ENCODE measurements around the genes NCAPH2 and ARSA.

- RRBS, result no CpG with 5 or more reads among the region's 23 CpGs
Observed at GRCh38 chr22:50111942-50112784, 22.4 kb downstream of the MOV10L1 start.

- RRBS, result 35% methylated on average over 27 of the region's 81 CpGs
Observed at GRCh38 chr22:50184442-50185342, 1.0 kb upstream of the TRABD start.

DNA sequence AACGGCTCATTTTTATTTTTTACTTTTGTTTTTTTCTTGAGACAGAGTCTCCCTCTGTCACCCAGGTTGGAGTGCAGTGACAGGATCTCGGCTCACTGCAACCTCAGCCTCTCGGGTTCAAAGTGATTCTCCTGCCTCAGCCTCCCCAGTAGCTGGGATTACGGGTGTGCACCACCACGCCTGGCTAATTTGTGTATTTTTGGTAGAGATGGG lies 5.9 kb downstream of the TRABD start:
- RRBS, result no CpG with 5 or more reads among the region's 5 CpGs

DNA sequence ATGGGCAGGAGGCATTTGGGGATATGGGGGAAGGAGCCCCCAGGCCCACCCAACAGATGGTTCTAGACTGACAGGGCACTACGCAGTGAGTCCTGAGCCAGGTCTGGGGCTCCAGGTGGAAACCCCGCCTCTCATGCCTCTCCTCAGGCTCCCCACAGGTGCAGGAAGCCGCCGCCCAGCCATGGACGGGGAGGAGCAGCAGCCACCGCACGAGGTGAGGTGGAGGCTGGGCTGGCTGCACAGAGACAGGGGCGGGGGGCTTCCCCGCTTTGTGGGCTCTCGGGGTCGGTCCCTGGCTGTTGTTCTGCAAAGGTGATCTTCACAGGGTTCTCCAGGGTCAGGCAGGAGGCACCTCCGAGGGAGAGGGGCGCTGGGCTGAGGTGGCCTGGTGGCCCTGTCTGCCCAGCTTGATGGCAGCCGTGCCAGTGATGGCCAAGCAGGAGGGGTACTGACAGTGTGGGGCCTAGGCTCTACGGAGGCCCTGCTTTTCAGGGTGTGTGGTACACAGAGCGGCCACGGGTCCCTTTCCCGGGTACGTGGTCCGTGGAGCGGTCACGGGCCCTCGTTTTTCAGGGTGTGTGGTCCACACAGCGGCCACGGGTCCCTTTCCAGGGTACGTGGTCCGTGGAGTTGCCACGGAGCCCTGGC lies 7.3 kb downstream of the TRABD start:
- RRBS, result no CpG with 5 or more reads among the region's 28 CpGs

DNA sequence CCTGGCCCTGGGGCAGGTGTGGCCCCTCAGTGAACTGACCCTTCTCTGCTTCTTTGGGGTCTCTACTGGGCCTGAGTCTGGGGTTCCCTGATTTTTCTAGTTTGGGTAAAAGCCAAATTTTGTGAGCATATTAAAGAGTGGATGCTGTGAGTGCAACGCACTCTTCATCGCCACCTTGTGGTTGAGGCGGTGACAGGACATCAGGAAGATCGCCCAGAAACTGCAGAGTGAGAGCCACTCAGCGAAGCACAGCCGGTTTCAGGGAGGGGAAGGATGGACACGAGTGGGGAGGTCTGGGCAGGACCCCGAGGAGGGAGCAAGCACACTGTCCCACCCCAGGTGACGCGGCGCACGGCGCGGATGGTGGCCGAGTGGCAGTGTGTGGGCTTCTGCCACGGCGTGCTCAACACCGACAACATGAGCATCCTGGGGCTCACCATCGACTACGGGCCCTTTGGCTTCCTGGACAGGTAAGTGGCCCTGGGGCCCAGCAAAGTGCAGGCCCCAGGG lies 9.1 kb downstream of the SELENOO start:
- RRBS, result no CpG with 5 or more reads among the region's 20 CpGs

- RRBS, result 53% methylated on average over 9 of the region's 28 CpGs
Observed at GRCh38 chr22:50247640-50248425, 3.0 kb upstream of the TUBGCP6 start.

DNA sequence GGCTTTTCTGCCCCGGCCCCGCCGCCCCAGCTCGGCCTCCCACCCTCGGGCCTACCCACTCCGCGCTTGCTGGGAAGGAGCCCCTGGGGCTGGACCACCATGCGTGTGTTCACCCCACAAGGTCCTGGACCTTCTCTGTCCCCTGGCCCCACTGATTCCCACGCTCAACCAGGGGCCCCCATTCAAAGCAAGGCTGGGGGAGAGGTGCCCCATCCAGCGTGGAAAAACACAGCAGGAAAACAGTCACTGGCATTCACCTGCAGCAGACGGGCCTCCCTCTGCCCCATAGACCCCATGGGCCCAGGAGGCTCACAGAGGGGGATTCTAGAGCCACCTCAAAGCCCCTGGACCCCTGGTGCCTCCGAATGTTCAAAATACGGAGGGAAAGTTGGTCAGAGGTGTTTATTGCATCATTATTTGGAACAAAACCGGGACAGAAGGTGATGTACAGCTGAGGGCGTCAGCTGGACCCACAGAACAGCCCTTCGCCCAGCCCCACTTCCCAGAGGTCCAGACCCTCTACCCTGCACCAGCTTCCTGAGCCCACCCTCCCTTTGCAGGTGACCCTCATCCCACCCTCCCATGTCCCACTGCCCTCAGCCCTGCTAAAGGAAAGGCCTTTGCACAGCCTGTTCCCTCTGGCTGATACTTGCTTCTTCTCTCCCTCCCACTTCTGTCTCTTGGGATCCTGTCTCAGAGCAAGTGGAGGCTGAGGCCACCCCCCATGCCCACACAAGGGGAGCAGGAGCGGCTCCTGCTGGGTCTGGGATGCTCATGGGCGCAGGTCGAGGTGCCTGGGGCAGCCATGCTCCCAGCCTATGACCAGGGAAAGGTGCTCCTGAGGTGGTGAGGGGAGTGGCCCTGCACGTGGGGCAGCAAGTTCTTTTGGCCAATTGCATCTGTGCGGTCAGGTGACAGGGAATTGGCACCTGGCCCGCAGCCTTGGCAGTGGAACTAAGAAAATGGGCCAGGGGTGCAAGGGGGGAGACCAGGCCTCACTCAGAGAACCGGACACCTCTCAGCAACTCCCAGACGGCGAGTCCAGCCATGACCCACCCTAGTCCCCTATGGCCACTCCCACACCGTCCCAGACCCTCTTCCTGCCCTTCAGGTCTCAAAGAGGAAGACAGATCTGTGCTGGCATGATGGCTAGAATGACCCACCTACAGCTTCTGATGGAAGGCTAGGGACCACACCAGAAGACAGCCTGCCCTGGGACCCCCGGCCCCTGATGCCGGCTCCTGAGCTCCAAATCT lies 1.7 kb downstream of the MAPK11 start:
- RRBS, result 17% methylated on average over 1 of the region's 28 CpGs

- RRBS, result 5% methylated on average over 30 of the region's 70 CpGs
Observed at GRCh38 chr22:50271323-50272134, 1.3 kb upstream of the MAPK11 start.

DNA sequence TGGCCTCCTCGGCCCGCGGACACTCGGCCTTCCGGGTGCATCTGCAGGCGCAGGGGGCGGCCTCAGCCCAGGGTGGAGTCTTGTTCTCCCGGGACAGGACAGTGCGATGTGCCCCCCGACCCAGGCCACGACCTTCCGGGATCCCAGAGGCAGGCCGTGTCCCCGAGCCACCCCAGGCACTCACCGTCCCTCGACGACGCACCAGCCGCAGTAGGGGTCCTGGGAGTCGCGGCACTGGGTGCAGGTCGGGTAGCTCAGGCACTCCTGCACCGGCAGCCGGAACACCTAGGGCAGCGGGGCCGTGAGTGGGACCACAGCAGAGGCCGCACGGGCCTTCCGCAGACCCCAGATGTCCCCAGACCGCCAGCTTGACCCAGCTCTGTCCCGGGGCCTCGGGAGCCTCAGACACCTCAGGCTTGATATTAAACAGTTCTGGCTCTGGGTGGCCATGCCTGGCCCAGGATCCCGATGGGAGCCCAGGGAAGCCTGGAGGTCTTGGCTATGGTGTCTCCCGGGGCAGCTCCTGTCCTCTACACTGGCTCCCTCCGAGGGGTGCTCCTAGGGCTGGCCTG lies 17.7 kb upstream of the MAPK11 start:
- RRBS, result 95% methylated on average over 14 of the region's 35 CpGs

DNA sequence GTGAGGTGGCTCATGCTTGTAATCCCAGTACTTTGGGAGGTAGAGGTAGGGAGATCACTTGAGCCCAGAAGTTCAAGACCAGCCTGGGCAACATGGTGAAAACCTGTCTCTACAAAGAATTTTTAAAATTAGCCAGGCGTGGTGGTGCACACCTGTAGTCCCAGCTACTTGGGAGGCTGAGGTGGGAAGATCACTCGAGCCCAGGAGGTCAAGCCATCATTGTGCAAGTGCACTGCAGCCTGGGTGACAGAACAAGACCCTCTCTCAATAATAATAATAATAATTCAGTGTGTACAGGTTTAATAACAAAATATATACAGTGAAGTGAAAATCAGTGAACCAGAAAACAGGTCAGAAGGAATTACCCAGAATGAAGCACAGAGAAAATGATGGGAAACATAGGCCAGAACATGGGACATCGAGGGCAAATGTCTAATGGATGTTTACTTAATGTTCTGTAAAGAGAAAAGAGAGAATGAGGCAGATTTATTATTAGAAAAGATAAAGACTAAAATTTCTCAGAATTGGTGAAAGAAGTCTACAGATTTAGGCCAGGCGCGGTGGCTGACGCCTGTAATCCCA lies 34.1 kb downstream of the PPP6R2 start:
- RRBS, result no CpG with 5 or more reads among the region's 6 CpGs

DNA sequence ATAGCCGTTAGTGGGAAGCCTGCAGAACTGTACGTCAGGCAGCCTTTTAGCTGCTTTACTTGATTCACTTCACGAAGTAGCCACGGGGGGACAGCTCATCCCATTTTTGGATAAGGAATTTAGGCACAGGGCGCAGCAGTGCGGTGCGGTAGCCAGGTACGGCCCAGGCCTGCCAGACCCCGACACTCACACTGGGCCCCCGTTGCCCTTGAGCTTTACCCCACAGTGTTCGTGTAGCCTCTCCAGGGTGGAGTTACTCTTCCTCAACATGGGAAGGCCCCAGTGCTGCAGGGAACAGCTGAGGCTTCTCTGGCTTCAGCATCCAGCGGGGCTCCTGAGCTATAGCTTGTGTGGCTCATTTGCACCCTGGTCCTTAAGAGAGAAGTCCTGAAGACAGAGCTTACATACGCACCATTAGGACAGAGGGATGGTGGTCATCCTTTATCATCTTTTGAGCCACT lies 59.4 kb downstream of the SBF1 start:
- RRBS, result no CpG with 5 or more reads among the region's 13 CpGs

- RRBS, result no CpG with 5 or more reads among the region's 10 CpGs
Observed at GRCh38 chr22:50443320-50443722, 31.5 kb downstream of the SBF1 start.

DNA sequence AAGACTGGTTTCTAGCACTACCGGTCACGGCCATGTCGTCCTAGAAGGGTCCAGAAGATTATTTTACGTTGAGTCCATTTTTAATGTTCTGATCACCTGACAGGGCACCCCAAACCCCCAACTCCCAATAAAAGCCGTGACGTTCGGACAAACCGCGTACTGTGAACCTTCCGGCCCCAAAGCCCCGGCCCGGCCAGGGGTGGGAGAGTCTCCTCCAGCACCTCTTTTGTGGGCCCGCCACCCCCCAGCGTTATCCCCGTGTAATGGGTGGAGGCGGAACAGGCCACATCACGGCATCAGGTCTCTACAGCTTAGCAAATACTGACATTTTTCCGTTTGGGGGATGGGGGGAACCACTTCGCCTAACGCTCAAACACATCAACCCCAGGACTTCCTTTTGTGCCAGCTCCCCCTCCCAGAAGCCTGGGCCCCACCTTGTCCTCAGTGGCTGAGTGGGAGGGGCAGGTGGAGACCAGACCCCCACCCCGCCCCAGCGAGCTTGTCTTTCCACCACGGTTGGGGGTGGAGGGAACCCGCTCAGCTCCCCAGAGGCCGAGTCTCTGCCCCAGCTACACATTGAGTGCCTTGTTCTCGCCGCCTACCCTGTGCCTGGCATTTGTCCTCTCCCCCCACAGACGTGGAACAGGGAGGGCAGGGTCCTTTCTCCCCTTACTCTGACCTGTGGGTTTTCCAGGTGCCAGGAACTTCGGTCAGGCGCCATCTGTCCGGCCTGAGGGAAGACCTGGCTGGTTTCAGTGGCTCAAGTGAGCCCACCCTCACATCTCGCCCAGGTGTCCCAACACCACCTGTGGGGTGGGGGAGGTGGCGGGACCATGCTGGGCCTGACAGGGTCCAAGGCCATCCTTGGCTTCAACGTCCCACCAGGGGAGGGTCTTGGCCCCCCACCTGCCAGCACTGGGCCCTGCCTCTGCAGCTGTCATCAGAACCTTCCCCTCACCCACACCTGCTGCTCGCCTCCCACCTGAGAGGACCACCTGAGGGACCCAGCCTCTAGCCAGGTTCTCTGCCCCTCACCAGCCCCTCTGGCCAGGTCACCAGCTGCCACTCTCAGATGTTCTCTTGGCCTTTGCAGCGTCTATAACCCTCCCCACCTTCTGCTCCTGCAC lies 29.5 kb downstream of the SBF1 start:
- RRBS, result no CpG with 5 or more reads among the region's 36 CpGs

- RRBS, result no CpG with 5 or more reads among the region's 96 CpGs
Observed at GRCh38 chr22:50507852-50509064, at the start of gene NCAPH2. Gene NCAPH2 (plus strand): TSS chr22:50508224.

GRCh38 chr22:50523354-50523651 lies 2.1 kb downstream of the SCO2 start:
- RRBS, result no CpG with 5 or more reads among the region's 11 CpGs

GRCh38 chr22:50621909-50622588 lies 5.9 kb downstream of the ARSA start:
- RRBS, result no CpG with 5 or more reads among the region's 14 CpGs

DNA sequence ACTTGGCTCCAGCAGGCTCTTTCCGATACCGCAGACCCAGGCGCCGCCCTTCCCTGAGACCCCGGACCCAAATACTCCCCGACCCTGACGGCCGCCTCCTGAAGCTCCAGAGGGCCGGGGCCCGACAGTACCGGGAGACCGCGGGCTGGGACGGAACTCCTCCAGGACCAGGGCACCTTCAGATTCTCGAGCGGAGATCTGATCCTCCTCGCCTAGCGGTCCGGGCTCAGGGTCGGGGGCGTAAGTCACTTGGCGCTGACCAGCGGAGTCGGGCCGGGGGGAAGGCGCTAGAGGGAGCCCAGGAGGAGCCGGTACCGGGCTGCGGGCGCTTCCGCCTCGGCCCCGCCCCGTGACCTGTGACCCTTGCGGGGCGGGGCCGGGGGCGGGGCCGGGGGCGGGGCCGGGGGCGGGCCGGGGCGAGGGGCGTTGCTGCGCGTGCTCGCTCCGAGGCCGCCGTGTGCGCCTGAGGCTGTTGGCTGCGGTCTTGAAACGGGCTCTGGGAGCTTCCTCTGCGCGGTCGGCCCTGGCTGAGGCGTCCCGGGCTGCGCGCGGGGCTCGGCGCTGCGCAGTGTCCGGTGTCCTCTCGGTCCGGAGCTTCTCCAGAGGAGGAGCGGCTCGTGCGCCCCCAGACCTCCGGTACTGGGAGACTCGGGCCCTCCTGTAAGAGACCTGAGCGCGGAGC lies at the start of gene ARSA:
Gene ARSA, minus strand, starts transcription at position 338 of the 682 bp plus-strand sequence.
- RRBS, result 4% methylated on average over 48 of the region's 75 CpGs

- RRBS, result 83% methylated on average over 1 of the region's 6 CpGs
Observed at GRCh38 chr22:50700576-50700776, 37.5 kb upstream of the ACR start.

DNA sequence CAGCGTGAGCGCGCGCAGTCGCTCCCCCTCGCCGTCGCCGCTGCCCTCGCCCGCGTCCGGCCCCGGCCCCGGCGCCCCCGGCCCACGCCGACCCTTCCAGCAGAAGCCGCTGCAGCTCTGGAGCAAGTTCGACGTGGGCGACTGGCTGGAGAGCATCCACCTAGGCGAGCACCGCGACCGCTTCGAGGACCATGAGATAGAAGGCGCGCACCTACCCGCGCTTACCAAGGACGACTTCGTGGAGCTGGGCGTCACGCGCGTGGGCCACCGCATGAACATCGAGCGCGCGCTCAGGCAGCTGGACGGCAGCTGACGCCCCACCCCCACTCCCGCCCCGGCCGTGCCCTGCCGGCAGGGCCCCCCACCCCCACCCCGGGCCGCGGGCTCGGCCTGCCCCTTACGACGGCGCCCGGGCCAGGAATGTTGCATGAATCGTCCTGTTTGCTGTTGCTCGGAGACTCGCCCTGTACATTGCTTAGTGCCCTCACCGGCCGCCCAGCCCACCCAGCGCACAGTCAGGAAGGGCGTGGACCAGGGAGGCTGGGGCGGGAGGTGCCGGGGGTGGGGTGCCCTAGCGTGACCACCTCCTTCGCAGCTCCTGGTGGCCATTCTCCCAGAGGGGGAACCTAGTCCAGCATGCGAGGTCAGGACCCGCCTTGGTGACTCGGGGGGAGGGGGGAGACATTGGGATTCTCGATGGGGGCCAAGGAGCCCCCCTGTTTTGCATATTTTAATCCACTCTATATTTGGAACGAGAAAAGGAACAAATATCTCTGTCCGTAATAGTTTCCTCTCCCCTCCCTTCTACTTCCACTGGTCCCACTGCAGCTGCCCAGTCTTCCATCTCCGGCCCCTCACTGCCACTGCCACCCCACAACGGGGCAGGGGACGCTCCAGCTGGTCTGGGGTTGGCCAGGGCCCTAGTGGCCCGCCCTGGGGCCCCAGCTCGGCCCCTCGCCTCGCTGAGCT lies 6.7 kb upstream of the ACR start:
- RRBS, result 45% methylated on average over 16 of the region's 81 CpGs

- RRBS, result no CpG with 5 or more reads among the region's 42 CpGs
Observed at GRCh38 chr22:50756277-50757809, 18.8 kb downstream of the ACR start.